Metastatic Breast Carcinoma in the Ovary (tissue), 3 donors: Measurements from ENCODE around the genes TBR1, SCN1A and STK39.

DNA sequence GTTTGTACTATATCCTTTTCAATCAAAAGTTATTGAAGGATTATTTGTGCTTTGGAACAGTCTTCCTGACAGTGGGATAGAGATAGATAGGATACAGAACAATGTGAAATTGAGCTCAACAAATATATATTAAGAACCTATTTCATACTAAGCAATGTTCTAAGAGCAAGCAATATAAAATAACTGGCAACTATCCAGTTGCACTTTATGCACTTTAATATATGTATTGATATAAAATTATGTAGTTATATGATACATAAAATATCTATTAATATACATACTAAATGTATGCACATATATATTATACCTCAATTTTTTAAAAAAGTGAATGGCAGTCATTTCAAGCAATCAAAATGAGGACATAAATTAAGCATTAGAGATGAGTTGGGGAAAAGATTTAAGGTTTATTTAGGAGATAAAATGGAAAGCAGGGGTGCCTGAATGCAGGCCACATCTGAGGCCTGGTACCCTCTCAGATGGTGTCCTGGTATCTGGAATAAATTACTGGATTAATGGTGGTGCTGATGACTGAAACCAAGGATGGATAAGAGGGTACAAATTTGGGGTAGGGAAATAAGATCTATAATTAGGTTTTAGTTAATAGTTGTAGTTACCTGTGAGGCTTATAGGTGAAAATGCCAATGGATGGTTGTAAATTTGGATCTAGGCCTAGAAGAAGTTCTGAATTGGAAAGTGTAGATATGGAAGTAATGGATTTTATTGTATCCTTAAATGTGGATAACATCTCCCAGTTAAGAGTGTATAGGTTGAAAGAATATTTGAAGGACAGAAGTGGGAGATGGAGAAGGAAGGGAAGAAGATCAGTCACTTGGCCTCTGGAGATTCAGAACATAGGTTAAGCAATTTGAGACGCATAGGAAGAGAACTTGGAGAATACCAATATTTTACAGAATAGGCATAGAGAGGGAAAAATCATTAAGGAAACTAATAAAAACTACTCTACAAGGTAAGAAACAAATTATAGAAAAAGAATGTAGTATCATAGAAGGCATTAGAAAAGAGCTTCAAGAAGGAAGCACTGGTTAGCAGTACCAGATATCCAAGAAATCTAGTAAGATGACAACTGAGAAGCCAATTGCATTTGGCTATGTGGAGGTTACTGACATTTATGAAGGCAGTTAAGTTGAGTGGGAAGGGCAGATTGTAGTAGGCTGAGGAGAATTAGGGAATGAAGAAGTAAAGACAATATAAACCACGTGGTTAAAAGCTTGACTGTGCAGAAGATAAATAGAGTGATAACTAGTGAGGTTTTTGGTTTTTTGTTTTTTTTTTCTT, 24.4 kb downstream of the TANK start:
- PRO-cap, 3 experiments: no peak in any of the 3 experiments

DNA sequence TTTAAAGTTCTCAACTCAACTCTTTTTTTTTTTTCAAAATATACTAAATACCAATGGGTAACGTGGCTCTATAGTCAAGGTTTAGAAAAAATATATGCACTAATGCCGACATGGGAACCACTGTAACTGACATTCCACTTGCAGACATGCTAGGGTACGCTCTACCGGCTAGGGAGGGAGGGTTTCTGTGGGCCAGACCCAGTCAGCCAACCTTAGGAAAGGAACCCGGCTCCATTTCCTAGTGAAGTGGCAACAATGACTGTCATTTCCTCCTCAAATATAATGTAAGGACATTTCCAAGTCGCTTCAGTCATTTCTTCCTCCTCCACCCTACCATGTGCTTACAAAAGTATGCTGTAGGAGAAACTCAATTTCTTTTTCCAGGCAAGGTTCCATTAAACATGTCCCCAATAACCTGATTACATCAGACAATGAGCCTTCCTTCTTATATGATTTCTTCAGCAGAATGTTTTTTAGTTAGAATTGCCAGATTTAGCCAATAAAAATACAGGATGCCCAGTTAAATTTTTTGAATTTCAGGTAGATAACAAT, 64.3 kb upstream of the PSMD14 start:
- PRO-cap, 3 experiments: no peak in any of the 3 experiments

DNA sequence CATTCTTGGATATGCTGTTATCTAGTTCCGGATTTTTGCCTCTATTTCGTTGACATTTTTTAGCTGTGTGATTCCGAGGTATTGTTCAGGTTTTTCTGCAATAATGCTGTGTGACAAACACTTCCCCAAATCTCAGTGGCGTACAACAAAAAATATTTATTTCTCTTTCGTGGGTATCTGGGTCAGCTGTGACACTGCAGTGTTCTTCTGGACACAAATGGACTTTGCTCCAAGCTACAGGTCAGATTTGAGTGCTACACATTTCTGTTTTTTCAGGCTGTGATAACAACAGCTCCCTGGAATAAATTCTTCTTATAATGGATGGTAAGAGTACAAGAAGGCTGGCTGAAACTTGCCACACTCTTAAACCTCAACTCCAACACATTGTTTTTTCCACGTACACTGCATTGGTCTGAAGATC, 50.9 kb upstream of the PSMD14 start:
- PRO-cap, 3 experiments: no peak in any of the 3 experiments

DNA sequence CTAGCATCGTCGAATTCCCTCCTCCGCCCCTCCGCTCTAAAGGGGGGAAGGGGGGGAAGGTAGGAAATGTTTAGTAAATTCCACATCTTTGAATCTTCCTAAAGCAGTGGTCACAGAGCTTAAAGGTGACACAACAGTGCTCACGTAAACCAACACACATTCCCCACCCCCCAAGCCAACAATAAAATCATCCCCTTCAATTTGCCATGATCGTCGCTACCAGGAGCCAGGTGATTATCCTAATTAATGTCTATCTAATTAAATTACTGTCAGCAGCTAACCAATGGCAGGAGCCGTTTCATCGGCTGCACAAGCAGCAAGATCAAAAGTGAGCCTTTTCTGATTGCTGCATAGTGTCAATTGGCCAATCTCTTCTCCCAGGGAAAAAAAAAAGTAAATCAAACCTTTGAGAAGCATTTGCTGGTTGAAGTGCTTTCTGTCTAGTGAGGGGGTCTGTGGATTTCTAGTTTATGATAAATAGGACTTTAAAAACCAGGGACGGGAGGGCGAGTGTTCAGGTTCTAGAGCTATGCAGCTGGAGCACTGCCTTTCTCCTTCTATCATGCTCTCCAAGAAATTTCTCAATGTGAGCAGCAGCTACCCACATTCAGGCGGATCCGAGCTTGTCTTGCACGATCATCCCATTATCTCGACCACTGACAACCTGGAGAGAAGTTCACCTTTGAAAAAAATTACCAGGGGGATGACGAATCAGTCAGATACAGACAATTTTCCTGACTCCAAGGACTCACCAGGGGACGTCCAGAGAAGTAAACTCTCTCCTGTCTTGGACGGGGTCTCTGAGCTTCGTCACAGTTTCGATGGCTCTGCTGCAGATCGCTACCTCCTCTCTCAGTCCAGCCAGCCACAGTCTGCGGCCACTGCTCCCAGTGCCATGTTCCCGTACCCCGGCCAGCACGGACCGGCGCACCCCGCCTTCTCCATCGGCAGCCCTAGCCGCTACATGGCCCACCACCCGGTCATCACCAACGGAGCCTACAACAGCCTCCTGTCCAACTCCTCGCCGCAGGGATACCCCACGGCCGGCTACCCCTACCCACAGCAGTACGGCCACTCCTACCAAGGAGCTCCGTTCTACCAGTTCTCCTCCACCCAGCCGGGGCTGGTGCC, at the start of gene TBR1:
TSS of gene TBR1 (plus strand) at position 416 of the 1,131 bp plus-strand sequence.
- PRO-cap, 3 experiments: no peak in any of the 3 experiments

- PRO-cap, 3 experiments: no peak in any of the 3 experiments
These were observed 570 bp downstream of the GCA start for GRCh38 chr2:162344489-162344914.

DNA sequence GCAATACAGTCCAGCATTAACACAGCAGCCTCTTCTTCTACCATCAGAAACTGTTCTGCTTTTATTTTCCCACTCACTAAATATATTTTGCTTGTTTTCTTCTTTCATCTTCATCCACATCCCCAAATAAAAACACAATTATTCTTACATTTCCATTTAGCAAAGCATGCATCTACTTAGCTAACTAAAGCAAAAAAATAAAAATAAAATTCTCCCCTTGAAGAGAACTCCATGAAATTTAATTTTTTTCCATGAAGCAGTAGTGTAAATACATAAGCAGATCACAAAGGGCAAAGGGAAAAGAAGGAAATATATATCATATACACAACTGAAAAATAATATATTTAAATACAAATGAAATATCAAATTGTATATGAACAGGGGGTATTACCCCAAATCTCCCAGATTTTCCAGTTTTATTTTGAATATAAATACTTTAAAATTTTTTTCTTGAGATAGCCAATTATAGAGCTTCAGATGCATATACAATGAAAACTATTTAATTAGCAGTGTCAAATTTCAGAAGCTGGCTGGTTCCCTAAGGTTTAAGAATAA, 12.2 kb downstream of the COBLL1 start:
- PRO-cap, 3 experiments: no peak in any of the 3 experiments

GRCh38 chr2:165055075-165055462, 99.7 kb upstream of the SLC38A11 start:
- PRO-cap, 3 experiments: no peak in any of the 3 experiments

- PRO-cap, 3 experiments: peak in 1 of 3 experiments; most common plus-strand start chr2:165572336 (in 1); most common minus-strand start chr2:165572254 (in 1)
These were observed 102.6 kb downstream of the CSRNP3 start for GRCh38 chr2:165572005-165572678.

DNA sequence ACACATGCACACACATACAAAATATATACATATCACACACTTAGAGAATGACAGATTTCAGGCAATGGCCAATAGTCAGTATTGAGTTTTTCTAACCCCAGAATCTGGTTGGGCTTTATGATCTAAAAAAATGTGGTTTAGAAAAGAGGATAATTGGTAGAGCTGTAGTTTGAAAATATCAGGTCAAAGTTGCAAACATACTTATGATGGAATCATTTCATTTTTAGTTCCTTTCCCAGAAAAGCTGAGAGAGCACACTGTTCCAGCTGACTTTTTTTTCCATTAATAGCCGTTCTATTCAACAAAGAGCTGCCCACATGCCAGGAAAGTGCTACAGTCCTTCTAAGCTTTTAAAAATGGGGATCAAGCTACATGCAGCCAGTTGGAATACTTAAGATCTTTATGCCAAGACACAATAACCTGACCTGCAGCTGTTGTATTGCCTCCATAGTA, 111.6 kb downstream of the GALNT3 start:
- PRO-cap, 3 experiments: no peak in any of the 3 experiments

GRCh38 chr2:165794467-165795017, 495 bp upstream of the GALNT3 start:
- PRO-cap, 3 experiments: peak in 2 of 3 experiments; most common plus-strand start chr2:165794741 (in 1); most common minus-strand start chr2:165794692 (in 1)

- PRO-cap, 3 experiments: no peak in any of the 3 experiments
These were observed at the start of gene SCN1A for GRCh38 chr2:166127793-166128129. Gene SCN1A (minus strand): TSS chr2:166128020.

DNA sequence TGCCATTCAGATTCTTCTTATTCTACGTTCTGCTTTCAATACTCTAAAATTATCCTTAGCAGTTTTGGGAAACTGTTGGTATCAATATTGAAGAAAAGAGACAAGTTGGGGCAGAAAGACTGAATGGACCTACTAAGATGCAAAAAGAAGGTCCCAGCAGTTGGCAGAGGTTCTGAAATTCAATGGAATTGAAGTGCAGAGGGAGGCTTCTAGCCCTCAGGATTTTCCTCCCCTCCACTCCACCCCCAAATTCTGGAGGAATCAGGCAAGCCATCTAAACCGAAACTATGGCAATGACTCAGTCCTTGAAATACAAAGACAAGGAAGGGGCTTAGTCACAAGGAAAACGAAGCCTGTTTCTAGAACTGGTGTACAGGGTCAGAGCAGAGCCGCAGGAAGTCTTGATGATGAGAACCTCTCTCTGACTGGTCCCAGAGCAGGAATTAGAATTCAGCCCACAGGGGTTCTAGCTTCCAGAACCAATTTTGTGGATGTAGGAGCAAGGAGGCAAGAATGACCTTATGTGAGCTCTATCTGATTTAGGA, 111.7 kb upstream of the SCN1A start:
- PRO-cap, 3 experiments: no peak in any of the 3 experiments

DNA sequence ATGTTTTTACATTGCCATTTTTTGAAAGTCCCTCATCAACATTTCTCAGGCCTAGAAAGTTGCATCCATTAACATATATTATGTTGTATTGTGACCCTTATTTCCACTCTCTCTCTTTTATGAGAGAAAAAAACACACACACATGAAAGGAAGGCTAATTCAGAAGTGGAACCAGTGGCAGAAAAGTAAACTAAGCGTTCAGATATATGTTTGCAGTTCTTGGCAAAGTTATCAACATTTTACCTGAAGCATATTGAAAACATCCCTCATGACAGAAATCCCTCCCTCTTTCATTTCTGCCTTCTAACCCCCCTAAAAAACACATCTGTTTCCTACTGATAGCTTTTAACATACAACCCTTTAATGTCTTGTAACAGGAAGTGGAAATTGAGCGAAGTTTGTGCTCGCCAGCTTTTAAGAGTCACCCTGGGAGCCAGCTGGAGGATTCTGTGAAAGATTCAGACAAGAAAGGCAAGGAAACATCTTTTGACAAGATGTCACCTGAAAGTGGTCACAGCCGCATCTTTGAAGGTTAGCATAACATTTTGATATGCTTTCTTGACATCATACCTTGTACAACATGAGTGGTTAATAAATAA, 157.2 kb upstream of the B3GALT1 start:
- PRO-cap, 3 experiments: no peak in any of the 3 experiments

DNA sequence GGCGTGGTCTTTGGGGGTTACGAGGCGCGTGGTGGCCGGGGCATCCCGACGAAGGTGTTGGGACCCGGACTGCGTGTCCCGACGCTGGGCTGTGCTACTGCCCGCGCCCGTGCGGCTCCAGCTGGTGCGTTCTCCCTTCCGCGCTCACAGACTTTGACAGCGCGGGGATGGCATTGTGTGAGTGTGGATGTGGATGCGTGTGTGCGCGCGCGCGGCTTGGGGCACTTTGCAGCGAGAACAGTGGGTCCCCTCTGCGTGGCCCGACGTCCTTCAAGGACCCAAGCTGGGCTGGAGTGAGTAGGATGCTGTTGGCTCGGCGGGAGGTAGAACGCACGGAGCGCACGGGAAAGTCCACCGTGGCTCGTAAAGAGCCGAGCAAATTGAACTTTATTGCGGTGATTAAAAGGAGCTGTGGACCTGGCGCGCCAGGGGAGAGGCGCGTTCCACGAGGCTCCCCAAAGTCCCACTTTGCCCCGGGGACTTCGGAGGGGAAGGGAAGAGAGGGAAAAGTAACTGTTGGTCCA, 640 bp downstream of the B3GALT1 start:
- PRO-cap, 3 experiments: no peak in any of the 3 experiments

DNA sequence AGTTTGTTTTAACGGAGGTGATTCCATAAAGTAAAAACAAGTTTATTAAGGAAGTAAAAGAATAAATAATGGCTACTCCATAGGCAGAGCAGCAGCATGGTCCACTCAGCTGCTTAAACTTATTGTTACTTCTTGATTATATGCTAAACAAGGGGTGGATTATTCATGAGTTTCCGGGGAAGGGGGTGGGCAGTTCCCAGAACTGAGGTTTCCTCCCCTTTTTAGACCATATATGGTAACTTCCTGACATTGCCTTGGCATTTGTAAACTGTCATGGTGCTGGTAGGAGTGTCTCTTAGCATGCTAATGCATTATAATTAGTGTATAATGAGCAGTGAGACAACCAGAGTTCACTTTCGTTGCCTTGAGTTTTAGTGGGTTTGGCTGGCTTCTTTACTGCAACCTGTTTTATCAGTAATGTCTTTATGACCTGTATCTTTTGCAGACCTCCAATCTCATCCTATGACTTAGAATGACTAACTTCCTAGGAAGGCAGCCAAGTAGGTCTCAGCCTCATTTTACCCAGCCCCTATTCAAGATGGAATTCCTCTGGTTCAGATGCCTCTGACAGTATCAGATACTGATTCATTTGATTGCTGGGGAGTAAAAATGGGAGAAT, 42.7 kb downstream of the B3GALT1 start:
- PRO-cap, 3 experiments: no peak in any of the 3 experiments

DNA sequence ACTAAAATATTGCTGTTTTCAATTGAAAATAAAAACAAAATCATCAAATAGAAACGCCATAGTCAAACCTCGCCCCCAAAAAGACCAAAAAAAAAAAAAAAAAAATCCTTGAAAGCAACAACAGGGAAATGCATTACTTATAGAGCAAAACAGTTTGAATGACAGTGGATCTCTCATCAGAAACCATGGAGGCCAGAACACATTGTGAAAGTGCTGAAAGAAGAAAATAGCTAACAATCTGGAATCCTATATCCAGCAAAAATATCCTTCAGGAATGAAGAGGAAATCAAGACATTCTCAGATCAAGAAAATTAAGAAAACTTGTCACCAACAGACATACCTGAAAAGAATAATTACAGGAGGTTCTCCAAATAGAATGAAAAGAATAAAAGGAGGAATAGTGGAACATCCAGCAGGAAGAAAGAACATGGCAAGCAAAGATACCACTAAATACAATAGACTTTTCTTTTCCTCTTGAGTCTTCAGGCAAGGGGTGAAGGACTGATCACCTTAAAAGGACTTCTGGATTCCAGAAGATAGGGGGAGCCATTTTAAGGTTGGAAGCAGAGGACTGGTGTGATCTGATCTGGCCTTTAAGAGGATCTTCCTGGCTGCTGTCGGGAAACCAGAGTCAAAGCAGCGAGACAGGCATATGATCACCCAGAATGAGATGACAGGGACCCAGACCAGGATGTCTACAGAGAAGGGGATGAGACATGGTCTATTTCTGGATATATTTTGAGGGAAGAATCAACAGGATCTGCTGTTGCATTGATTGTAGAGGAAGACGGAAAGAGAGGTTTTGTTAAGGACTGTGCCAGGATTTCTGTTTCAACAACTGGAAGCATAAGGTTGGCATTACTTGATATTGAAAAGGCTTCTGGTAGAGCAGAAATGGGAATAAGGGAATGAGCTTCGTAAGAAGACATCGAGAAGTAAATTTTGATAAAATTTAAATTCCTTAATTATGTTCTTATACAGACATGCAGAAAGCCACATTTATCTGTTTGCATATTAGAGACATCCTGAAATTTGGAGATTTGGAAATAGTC, 396.6 kb downstream of the B3GALT1 start:
- PRO-cap, 3 experiments: no peak in any of the 3 experiments

DNA sequence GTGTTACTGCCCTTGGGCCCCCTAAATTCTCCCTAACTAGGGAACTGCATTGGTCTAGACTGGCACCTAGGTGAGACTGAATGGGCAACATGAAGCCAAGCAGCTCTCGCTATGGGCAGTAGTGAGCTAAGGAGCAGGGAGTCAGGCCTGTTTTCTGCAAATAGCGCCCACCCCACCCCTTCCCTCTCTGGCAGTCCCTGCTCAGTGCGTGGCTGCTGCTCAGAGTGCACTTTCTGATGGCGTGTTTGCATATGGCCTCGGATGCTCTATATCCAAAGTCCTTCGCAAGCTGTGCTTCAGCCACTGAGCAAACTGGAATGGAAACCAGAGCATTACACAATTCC, 420.0 kb downstream of the STK39 start:
- PRO-cap, 3 experiments: no peak in any of the 3 experiments

DNA sequence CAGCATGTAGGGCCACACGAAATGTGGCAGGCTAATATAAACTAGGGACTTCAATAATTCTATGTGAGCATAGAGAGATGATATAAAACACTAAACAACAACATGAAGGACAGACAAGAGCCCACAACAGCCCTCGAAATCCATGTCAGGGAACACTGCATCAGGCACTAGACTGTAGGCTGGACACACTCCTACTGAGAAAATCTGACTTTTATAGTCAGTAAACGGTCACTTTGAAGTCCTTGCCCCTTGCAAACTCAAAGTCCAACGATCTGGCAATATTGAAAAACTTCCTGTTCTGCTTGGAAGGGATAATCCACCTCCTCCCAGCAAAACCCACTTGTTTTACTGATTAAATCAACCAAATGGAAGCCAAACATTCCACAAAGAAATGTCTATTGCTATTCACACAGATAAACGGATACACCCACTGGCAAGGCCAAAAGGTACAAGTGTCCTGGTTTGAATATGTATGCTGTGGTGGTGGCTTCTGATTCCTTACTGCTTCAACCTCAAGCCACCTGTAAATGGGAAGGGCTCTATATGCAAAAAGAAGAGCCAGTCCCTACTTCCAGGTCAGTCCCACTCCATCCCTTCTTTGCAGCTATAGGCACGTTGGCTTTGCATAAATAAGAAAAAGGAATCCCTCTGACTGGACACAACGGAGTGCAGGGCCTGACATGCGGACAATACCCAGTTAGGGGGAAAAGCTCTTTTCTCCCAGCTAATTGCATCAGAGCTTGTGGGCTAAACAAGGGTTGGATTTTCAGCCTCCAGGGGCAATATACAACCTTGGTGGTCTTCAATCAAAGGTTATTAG, 56.6 kb downstream of the STK39 start:
- PRO-cap, 3 experiments: peak in 1 of 3 experiments; most common plus-strand start position 655 of the sequence (in 1); most common minus-strand start position 283 of the sequence (in 1)

DNA sequence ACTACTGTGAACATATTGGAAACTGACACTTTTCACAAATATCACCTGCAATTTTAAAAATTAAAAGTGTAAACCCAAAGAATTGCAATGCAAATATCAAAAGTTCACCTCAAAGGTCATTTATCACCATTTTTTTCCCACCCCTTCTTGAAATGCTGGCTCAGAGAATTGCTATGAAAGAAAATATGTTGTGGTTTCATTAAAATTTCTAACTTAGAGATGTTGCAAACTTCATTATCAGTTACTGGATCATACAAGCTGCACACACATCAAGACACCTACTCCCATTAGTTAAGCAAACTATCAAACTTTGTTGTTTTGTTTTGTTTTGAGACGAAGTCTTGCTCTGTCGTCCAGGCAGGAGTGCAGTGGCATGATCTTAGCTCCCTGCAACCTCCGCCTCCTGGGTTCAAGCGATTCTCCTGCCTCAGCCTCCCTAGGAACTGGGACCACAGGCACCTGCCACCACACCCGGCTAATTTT, 37.1 kb downstream of the STK39 start:
- PRO-cap, 3 experiments: no peak in any of the 3 experiments

DNA sequence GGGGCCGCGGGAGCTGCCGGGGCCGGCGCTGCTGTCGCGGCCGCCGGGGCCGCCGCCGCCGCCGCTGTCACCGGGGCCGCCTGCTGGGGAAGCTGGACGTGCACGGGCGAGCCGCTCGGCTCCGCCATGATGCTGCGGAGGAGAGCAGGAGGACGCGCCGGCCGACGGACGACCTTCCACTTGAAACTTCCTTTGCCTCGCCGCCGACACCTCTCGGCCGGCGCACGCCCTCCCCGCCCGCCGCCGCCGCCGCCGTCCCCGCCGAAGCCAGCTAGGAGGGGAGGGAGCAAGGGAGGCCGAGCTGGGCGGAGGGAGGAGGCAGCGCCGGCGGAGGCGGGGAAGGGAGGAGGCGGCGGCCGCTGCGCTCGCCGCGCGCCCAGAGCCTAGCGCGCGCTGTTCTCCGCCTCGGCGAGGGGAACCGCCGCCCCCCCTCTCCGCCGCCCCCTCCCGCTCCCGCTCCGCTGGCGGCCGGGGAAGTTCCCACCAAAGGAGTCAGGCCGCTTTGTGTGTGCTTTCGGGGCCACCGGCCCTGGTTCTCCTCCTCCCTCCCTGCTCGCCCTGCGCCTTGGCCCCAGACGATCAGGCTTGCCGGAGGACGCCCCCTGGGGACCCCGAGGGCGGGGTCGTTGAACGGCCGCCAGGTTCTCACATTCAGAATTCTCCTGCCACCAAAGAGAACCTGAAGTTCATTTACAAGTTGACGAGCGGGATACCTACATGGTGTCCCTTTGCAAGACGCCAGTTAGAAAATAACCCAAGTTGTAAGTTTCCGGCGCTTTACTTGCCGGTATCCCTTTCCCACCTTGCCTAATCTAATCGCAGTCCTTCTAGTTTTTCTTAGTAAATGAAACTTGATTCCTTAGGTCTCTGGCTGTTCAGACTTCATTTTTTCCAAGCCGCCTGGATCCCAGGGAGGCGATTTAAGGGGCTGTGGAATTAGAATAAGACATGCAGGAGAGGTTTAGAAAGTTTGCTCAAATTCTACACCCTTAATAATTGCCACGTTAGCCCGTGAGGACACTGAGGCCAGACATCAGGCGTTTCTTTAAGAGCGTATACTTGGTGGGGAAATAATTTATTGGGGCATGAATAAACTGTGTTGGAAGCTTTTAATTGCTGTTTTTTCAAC, at the start of gene STK39:
TSS of gene STK39 (minus strand) at position 288 of the 1,129 bp plus-strand sequence.
- PRO-cap, 3 experiments: peak in 3 of 3 experiments; most common plus-strand start position 689 of the sequence (in 2); most common minus-strand start position 269 of the sequence (in 3)